SJCRH30 (cell line): ENCODE data around the gene RHOBTB3.

DNA sequence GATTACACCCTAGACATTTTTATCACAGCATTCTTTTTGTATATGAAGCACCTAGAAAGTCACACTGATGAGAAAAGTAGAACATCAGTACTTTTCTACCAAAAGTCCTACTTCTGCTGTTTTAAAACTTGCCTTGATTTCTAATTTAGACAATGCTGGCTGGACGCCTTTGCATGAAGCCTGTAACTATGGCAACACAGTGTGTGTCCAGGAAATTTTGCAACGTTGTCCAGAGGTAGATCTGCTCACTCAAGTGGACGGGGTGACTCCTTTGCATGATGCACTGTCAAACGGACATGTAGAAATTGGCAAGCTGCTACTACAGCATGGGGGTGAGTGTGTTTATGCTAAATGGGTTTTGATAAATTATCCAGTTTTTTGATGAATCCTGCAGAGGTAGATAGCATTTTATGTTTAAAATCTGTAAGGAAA, 73.5 kb downstream of the SLF1 start:
- RAMPAGE, long total RNA, result no peak

DNA sequence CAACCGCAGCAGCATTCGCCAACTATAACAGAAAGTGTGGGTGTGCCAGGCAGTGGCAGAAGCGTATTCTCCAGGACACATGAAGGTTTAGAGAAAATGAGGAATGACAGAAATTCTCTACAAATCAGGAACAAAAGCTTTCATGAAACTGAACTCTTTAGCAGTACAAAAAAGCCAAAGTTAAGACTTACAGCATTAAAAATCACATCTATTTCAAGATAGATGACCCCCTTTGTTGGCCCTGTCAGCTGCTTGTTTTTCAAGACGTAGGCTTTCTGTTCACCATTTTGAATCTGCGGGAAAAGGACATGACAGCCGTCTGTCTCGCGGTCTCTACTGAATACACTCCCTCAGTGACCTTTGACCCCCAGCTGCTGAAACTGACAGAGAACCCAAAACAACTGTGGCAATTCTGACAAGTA, 252.2 kb downstream of the SLF1 start:
- RAMPAGE, long total RNA, result no peak

DNA sequence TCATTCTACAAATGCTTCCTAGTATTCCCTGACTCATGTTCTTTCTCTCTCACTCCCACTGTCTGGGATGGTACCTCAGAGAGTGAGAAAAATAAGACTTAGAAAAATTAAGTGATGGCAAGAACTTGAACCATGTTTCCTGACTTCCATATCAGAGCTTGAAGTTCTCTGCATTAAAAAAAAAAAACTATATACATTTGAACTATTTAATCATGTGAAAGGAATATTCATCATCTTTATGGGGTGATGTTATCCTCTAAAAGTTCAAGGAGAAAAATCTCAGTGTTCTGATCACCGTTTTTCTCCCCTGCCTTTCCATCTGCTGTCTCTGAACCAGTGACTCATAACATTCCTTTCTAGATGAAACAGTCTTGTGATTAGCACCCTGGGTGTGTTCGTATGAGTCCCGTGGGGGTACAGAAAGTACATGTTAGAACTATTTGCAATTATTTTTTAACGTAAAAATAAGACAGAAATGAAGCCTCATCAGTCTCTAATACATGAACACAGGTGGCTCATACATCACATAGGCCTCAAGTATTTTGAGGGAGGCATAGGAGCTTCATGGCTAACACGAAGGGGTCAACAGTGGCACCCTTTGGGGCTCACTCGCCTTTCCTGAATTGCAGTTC, 283.1 kb downstream of the SLF1 start:
- RAMPAGE, long total RNA, result no peak

- RAMPAGE, long total RNA, result no peak
Measured at GRCh38 chr5:94931374-94931987, 313.0 kb downstream of the SLF1 start.

- RAMPAGE, long total RNA, result no peak
Measured at GRCh38 chr5:95621256-95622017, 1.6 kb downstream of the GPR150 start.

DNA sequence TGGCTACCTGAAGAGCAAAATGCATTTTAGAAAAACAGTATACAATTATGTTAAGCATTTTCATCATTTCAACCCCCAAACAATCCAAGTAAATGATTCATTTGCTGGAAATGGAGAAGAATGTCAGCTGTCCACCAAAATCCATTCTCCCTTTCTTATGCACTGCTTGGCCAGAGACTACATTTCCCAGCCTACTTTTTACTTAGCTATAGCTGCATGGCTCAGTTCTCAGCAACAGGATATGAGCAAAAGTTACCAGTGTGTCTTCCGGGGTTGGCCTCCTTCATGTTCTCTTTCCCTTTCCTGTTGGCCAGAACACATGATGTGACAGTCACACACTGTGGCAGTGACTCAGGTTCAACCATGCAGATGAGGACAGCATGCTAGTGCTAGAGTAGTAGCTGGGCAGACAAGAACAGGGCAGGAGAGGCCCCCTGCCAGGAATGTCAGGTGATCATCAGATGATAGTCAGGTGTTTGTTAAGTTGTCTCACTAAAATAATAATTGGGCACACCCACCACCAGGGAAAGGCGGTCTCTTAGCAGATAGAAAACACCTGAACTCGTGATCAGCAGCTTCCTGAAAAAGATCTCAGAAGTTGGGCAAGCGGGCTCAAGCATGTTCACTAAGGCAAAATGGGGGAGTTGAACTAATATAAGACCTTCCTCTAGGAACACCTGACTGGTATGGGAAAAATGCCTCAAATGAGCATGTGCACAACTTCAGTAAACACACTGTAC, 12.2 kb downstream of the GPR150 start:
- RAMPAGE, long total RNA, result no peak

DNA sequence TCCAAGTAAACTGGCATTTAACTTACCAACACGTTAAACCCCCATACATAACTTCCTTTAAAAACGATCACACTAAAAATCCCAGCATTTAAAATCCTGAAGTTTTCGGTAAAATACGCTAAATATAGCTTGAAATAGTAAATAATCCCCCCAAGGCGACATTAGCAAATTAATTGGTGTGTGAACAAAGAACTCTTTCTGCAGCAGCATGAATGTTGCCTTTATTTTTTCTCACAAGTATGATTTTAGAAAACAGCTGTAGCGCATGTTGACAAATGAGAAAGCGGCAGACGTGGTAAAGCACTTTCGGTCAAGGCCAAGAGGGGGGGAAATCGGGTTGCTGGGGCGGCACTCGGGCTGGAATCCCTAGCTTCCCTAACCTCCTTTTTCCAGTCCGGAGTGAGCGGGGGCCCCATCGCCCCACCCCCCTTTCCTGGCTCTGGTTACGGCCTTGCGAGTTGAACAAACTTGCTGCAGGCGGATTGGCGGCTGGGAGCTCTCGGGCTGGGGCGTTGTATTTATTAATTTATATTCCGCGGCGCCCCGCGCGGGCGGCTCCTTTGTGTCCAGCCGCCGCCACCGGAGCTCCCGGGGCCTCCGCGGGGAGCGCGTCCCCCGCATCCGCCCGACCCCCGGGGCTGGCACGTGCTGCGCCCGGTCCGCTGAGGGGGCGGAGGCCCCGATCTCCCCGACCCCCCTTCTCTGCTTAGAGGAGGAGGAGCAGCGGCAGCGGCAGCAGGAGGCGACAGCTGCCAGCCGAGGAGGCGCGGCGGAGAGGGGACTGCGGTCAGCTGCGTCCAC, at the start of gene RHOBTB3:
TSS of gene RHOBTB3 (plus strand) at position 735 of the 801 bp plus-strand sequence.
- RAMPAGE, long total RNA, result no peak

DNA sequence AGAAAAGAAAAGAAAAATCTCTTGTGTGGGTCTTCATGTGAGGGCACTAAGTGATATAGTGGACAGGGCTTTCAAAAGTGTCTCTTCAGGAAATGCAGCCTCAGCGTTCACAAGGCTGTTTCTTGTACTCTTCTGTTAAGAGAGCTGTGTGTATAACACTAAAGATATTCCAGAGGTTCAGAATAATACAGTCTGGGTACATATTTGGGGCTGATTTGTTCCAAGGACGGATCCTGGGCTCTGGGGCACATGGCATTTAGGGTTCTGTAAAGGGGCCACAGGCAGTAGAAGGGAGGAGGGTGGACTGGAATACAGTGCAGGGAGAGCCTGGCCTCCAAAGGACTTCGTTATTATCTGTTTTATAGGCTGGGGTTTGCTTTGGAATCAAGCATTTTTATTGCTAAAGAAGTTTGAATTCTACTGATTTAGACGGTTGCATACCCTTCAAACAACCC, 23.0 kb downstream of the RHOBTB3 start:
- RAMPAGE, long total RNA, result no peak

GRCh38 chr5:95760120-95761130, 29.3 kb downstream of the RHOBTB3 start:
- RAMPAGE, long total RNA, result no peak

DNA sequence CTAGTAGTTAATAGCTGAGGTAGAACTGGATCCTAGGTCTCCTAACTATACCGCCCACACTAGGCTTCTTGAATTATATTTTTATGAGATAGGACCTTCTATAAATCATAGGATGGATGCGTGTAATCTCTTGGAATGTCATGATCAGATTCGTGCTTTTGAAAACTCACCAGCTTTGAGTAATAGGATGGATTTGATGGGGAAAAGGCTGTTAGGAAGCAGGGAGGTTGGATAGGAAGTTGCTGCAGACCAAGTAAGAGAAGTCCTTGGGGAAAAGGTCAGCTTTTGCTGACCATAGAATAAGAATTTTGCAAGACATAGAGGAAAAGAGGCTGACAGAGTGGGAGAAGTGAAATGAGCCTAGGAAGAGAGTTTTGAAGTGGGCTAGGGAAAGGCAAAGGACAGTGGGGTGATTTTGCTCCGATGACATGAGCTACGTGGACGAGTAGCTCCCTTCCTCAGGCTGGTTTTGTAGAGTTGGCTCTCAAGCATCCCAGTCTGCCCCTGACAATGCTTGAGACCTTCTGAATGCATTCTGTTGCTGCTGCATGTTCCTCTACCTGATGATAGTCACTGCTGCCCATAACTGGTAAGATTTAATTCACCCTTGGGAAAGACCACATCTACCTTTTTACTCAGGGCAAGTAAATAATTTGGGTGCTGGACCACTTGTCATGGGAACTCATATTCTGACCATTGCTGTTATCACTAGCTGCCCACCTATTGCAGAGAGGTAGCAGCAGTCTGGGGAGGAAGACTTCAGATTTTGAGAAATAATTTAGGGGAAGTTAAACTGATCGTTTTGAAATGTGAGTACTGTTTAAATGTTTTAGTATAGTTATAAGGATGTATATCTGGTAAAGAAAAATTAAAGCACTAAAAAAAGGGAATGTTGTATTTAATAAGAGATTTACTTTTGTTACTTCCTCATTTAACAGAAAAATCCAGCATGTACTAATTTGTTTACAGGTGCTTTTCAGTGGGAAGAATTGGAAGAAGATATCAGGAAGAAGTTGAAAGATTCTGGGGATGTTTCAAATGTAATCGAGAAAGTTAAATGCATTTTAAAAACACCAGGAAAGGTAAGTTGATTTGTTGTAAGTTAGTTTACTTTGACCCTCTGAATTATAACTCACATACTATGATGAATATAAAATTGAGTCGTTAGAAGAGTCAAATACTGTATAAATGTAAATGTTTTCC, 31.8 kb downstream of the RHOBTB3 start:
- RAMPAGE, long total RNA, result no peak

DNA sequence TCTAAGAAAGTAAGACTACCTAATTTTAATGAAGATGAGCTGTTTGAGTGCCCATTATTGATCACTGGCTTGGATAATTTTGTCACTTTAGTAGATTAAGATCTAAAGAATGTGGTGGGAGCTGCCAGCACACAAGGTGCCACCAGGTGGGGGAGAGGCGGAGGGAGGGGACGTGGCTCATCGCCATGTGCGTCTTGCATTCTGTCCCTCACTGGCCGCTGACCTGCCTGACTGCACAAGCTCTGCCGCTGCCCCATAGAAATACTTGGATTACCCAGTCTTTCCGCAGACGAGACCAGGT, 37.6 kb downstream of the RHOBTB3 start:
- RAMPAGE, long total RNA, result no peak

DNA sequence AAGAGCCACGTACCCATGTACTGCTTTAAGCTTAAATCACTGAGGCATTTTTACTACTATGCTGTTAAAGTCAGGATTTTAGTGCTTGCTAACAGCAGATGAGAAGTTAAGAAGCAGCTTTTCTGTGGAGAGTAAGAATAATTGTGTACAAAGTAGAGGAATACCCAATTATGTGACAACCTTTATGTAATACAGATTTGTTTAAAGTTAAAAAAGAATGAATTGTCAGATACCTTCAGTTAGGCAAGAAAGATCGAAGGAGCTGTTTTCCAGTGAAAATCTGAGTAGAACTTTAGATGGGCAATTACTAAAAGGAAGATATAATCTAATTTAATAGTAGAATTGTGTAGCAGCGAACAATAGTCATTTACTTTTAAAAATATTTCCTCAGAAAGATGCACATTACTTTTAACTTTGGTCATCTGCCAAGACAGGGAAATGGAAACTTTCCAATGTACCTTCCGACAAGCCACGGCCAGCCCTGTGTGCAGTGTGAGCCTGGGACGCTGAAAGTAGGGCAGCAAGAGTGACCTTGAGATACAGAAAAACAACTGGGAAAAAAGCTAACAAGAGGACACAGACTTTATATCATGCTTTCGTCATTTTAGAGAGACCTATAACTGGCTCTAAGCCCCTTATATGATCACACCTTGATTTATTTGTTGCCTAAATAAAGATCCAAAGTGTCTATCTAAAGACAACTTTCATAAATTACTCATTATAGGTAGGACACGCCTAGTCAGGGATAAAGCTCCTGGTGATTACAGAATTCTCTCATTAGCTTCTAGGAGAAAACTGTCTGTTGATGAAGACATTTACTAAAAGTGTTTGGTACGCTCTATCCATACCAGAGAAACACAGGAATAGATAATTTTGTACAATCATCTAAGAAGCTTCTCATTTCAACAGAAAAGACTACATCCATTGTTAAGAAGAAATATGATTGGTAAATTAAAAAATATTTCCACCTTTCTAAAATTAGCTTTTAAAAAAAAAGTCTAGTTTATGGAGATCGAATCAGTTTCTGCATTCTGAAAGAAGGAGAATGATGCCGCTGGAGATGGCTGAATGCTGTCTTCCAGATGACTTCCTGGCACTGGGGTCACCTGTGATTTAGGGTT, 40.2 kb downstream of the RHOBTB3 start:
- RAMPAGE, long total RNA, result no peak

GRCh38 chr5:95807964-95809120, 14.2 kb downstream of the GLRX start:
- RAMPAGE, long total RNA, result no peak

DNA sequence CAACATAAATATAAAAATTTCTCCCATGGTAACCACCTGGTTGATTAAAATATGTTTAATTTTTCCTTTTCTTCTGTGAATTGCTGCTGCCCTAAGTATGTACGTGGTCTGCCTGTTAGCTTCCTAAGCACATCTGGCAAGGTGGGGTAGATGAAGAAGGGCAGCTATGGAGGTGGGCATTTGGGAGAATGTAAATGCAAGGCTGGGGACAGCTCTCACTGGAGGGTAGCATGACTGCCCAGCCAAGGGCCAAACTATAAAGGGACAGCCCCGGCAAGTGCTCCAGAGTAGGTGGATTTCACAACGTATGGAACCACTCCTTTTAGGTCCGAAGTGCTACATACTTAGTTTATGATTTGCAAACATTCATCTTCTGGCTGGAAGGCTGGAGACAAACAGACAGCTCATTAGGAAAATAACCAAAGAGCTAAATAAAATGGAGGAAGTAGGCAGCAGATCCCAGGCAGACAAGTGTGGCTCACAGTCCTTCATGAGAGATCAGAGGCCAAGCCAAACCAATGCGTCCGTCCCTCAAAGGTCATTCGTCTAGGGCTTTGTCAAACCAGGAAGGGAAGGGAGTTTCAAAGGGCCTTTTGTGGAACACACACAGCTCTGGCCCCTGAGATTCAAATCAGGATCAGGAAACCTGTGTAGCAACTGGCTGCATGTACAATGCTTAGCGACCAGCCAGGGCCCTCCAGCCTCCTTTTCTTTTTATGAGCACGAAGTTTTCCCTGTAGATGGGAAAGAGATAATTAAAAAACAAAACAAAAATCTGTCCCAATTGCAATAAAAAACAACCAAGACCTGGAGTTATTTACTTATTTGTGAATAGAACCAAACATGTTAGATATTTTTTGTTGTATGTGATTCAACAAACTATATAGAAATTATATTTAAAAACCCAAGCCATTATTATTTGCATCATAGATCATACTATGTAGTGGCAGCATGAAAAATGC, 42.6 kb upstream of the GLRX start:
- RAMPAGE, long total RNA, result no peak

DNA sequence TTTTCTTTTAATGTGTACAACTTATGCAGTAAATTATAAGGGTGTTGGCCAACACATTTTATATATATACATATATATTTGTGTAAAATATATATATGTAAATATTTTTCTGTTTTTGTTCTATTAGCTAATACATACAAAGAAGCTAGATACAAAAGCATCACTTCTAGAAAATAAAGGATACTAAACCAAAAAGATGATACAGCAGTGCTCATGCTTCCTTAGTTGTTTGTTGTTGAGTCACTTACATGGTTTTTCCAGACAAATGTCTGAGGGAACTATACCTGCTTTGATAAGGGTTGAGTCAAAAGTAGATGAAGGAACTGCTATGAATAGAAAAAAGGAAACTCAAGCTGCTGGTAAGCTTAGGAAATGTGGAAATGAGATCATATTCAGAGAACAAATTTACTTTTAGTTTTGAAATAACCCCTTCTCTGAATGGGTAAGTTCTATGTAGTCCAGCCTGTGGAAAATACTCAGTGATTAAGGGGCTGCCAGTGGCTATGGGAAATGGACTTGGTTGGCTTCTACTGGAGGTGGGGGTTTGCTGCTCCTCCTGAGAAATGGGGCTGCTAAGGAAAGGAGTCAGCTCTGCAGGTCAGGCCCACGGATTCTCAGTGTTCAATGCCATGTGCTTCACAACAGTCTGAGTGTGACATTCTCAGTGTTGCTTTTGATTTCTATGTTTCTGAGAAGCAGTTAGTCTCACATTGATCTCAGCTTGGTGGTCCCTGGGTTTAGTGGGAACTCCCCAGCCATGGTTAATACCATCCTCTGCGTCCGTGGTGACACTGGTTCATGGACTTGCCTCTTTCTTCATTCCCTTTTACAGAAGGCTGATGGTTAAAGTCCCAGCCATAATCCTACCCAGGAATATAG, 47.6 kb upstream of the GLRX start:
- RAMPAGE, long total RNA, result no peak

- RAMPAGE, long total RNA, result no peak
Measured at GRCh38 chr5:95896618-95897311, 64.9 kb downstream of the ELL2 start.

DNA sequence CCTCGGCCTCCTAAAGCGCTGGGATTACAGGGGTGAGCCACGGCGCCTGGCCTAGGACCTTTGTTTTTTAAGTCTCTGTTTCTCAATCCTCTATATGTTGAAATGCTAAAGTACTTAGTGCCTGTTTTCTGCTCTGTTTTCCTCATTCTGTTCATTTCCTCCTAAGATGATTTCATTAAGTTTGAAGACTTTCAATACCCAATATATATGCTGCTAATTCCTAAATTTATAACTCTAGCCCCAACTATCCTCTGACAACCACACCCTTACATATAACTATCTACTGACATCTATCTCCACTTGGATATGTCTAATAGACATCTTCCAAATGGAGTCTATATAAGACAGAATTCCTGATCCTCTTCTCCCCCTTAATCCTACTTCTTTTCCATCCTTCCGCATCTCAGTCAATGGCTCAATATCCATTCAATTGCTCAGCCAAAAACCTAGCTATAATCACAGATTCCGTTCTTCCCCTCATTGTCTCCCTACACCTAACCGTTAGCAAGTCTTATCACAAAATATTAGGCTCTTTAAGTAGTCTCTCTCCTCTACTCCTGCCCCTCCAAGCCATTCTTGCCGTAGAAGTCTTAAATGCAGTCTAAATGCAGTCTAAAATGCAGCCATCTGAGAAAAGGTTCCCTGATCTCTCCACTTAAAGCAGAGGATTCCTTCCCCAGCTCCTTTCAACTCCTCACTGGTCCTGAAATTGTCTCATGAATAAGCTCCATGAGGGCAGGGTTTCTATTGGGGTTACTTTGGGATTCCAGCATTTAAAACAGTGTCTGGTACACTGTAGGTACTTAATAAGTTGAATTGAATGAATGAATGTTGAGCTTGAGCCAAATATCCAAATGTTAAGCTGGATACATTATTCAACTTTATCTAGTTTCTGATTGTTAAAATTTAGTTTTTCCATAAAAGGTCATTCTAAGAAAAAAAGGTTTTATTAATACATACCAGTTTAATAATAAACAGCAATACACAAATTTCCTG, 57.9 kb downstream of the ELL2 start:
- RAMPAGE, long total RNA, result no peak

DNA sequence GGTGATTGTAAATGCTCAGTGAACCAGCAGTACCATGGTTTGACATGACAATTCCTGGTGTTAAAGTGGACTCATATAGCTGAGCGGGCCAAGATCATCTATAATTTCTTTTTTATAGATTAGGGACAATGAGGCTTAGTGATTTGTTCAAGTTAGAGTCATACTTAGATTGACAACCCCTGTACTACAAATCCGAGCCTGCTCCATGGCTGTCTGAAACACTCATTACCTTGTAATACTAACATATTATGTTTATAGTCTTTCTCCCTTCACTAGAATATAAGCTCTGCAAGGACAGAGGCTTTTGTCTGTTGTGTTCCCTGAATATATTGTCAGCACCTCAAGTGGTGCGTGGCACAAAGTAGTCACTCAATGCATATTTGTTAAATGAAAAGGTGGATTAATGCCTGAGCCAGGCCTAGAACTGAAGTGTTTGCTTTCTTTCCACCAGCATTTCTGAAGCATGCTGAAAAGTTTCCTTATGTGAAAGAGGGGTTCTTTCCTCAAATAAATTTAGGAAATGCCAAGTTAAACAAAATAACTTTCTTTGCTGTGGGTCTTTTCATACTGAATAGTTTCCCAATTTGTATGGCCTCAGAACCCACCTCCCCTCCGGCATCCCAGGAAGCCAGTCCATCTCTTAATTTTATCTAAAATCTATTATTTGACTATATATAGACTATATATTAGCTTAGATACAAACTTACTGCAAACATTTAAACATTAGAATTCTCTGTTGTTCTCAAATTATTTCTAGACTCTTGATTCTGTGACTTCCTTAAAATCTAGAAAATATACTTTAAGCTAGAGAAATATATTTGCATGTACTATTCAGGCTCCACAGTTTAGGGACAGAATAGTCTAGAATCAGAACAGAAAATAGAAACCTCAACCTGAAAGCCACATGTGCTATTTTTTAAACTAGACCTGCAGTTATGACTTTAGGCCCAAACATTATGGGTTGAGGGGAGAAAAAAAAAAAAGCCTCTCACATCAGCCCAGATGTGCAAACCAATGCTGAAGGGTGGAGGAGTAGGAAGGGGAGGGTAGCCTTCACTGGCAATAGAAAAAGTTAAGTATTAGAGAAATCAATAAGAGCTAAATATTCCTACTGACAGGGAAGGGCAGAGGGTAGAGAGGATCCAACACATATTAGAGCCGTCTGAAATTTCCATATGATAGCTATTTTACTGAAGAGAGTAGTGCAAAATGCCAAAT, 36.0 kb downstream of the ELL2 start:
- RAMPAGE, long total RNA, result no peak

GRCh38 chr5:95932698-95933776, 28.6 kb downstream of the ELL2 start:
- RAMPAGE, long total RNA, result no peak

- RAMPAGE, long total RNA, result no peak
Measured at GRCh38 chr5:95934039-95934784, 27.4 kb downstream of the ELL2 start.